Choroid plexus epithelial cell (primary cell): ENCODE data around the gene SRPK2.

GRCh38 chr7:105387628-105388564, 825 bp downstream of the SRPK2 start:
- RRBS, result 2% methylated on average over 32 of the region's 108 CpGs

- RRBS, result 1% methylated on average over 56 of the region's 122 CpGs
Measured at GRCh38 chr7:105388565-105389653, at the start of gene SRPK2. Gene SRPK2, minus strand, starts transcription at chr7:105388921.

DNA sequence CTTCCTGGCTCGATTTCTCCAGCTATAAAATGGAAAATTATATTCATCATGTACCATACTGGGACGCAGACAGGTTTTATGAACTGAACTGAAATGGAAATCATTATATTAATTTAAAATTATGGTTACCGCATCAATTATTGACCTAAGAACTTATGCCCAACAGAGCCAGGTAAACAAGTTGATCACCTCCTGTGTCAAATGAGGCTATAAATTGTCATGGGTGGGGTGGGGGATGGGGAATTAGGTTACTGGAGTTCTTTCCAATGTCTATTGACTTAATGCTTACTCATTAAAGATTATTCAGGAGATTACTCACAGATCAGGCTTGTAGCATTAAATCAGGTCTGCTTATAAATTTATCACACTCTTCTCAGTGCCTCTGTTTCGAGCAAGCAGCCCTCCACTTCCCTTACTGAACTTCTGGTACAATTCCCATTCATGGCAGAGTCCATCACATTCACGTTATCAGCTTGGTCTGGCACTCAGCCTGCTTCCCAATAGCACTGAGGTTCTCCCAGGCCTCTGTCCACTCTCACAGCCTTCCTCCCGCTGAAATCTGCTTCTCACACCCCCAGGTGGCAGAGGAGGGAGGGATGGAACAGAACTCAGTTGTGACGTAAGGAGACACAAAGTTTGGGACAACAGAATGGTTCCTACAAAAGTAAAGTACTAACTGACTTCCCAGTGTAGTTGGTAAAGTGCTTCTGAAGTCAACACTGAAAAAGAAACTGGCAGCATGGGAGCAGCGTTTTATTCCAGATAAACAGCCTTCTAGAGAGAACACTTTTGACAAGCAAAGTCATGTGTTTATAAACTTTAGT, 81.7 kb downstream of the ATXN7L1 start:
- RRBS, result no CpG with 5 or more reads among the region's 8 CpGs

GRCh38 chr7:105894493-105895378, 18.3 kb upstream of the ATXN7L1 start:
- RRBS, result no CpG with 5 or more reads among the region's 7 CpGs

DNA sequence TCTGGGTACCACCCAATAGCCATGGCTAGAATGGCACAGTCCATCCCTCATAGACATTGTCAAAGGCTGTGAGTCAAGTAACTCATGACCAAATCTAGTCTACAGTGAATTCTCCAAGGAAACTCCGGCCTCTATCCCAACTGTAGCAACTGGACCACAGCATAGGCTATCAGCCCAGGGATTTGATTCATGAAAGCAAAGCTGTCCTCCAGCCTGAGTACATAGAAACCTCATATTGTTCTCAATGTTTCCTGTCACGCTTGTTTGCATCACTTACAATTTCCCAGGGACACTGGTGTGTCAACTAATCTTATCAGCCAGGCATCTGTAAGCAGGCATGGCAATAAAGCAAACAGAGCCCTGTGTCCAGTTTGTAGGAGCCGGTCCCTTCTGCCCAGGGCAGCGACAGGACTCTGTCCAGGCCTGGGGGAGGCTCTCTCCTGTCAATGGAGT, 23.0 kb upstream of the CDHR3 start:
- RRBS, result no CpG with 5 or more reads among the region's 4 CpGs

DNA sequence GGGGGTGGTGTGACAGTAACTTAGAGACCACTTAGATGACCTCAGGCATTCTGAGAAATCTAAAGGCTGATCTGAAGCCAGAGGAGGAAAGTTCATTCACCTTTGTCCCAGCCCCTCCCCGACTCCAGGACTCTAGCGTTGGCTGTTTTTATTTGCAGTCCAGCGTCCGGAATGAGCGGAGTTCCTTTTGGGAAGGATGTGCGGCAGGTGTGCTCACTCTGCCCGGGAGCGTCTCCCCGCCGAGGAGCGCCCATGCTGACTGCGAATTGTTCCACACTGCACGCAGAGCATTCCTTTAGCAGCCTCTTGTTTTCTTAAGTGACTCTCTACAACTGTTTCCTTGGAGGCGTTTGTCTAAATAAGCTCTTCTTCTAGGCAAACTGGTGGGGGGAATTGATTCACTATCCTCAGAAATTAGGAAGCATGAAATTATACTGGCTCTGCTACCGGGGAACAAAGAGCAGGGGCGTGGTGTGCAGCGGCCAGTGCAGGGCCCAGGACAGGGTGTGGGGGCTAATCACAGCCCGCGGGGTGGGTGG, 46.3 kb downstream of the SYPL1 start:
- RRBS, result 6% methylated on average over 4 of the region's 19 CpGs

DNA sequence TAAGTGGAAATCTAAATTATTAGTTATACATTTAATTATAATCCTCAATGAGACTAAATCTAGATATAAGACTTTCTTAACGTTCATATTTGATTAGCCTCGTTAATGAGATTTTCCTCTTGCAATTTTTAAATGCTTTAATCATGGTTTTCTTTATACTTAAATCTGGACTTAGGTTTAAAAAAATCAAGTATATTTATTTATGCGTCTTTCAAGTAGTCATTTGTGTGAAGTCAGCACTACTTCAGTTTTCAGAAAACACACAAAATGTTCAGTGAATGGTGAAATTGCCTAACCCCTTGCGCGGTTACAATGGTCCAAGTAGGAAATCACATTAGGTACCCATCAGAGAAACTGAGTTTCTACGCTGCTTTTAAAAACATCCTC, 1.3 kb downstream of the SYPL1 start:
- RRBS, result no CpG with 5 or more reads among the region's 6 CpGs

- RRBS, result no CpG with 5 or more reads among the region's 6 CpGs
Measured at GRCh38 chr7:106111196-106111498, 965 bp downstream of the SYPL1 start.

DNA sequence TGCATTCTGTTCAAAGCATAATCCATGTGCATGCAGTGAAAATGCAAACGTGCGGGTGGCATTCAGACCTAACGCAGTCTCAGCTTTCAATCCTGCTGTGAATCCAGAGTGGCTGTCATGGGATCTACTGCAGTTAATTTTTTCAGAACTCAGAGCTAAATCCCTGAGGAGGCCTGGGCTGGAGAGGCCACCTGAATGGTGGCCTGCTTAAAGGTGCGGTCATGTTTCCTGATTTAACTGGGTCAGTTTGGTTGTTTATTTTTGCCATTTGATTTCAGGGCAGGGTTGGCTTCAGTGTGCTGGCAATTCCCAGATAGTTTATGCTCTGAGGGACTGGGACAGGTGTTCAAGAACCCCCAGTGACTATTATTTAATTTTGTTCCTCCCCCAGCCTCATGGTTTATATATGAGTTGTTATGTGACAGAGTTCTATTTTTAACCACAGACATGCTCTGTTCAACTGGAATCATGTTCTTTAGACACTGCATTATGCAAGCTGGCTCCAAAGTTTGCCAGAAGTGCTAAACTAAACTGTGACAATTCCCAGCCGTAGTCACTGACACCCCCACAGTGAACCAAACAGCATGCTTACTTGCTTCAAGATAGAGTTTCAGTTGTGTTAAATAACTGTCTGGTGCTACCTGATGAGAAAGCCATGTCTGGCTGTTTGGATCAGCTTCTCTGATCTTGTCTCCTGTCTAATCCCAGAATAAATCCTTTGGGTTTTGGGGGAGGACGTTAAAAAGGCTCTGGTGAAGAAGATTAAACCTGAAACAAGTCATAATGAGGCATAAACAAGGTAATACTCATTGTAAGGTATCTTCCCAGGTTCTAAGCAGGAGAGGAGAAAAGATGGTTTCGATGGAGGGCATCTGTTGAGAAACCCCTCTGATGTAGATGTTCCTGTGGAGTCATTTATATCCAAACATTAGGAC, 27.7 kb upstream of the SYPL1 start:
- RRBS, result no CpG with 5 or more reads among the region's 7 CpGs

GRCh38 chr7:106176340-106177186, 64.5 kb upstream of the SYPL1 start:
- RRBS, result no CpG with 5 or more reads among the region's 12 CpGs

GRCh38 chr7:106239368-106239839, 45.4 kb downstream of the NAMPT start:
- RRBS, result no CpG with 5 or more reads among the region's 3 CpGs

DNA sequence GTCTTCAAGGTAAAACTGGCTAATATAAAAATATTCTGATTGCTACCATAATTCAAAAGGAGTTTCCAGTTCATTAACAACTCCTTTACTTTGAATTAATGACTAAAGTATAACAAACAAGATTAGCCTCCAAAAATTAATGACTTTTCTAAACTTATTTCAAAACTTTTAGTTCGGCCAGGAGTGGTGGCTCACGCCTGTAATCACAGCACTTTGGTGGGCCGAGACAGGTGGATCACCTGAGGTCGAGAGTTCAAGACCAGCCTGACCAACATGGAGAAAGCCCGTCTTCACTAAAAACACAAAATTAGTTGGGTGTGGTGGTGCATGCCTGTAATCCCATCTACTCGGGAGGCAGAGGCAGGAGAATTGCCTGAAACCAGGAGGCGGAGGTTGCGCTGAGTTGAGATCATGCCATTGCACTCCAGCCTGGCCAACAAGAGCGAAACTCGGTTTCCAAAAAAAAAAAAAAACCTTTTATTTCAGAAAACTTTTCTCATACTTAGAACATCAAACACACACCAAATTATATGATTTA, 8.3 kb downstream of the NAMPT start:
- RRBS, result no CpG with 5 or more reads among the region's 10 CpGs

- RRBS, result 3% methylated on average over 16 of the region's 76 CpGs
Measured at GRCh38 chr7:106283626-106284738, 801 bp downstream of the NAMPT start.

GRCh38 chr7:106365171-106365886, 80.5 kb upstream of the NAMPT start:
- RRBS, result no CpG with 5 or more reads among the region's 4 CpGs

DNA sequence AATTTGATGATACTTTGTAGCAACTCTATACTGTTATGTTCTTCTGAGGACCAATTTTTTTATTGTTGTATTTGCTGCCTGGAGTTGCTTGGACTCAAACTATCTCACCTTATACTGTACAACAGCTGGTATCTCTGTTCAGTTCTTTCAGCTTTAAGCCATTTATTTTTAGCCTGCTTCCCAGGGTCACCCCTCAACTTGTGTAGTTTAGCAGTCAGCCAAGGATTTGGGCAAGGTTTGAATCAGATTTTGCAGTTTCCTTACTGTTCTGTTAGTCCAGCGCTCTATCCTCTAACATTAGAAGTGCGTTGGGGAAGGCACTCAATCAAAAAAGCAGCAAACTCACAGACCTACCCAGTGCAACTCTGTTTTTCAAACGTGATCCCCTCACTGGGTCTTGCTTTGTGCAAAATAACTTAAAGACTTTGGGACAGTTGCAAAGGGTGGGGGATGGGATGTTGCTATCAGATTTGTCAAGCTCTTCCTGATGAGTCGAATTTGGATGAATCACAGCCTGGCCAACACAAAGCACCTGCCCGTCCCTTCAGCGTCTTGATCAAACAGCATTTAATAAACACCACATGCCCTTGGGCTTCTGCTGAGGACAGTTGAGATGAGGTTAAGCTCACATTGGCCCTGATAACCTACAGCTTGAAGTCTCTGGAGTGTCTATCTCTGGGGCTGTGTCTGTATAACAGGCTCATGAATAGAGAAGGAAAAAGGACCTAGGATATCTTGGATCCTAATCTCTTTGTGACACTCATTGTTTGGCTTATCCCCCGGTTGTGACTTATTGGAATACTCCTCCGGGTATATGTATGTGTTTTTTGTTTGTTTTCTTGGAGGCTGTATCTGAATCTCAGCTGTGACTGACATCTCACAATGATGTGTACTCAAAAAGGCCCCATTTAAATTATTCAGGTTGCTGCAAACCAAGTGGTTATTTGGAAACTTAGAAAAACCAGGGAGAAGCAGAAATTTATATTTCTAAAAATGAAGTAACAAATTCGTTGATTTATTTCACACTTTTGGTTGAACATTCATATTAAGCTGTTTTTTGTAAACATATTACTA, 132.5 kb upstream of the NAMPT start:
- RRBS, result no CpG with 5 or more reads among the region's 9 CpGs

DNA sequence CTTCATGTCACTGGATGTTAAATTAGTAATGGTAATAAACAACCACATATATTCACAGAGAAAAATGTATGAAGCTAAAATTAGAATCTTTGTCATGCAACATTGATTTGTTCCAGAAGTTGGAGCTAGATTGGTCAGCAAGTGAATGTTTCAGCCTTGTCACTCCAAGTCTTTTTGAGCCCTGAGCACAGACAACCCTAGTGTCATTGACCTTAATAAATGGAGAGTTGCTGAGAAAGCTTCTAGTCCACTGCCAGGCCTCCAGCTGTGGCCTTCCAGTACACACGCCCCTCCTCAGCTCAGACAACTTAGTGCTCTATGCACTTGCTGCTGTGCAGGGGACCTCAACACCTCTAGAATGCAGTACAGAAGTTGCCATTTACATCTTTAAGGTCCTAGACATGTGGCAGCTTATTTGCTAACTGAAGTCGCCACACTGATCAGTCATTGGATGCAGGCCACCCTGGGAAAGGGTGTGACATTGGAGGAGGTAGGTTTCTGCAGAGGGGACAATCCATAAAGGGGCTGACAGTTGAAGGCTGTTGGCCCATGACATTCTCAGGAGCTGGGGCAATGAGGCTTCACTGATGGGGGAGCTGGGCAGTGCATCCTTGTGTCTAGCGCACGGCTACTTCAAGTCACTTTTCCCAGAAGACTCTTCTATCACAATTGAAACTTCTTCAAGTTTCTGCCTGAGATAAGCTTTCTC, 175.6 kb downstream of the CCDC71L start:
- RRBS, result no CpG with 5 or more reads among the region's 4 CpGs

DNA sequence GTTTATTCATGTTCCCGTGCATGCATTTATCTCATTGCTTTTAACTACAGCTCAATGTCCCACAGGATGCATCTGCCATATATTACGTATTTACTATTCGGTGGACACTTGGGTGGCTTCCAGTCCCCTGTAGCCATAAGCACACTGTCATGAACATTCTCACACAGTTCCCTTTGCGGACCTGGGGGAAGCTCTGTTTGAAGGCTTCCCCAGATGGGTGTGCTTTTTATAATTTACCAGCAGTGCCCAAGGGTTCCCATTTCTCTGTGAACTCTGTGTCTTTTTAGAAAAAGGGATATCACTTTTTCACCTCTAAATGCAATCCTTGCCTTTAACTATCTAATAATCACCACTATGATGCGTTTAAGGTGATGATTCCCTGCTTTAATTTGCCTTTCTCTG, 122.2 kb downstream of the CCDC71L start:
- RRBS, result no CpG with 5 or more reads among the region's 5 CpGs

DNA sequence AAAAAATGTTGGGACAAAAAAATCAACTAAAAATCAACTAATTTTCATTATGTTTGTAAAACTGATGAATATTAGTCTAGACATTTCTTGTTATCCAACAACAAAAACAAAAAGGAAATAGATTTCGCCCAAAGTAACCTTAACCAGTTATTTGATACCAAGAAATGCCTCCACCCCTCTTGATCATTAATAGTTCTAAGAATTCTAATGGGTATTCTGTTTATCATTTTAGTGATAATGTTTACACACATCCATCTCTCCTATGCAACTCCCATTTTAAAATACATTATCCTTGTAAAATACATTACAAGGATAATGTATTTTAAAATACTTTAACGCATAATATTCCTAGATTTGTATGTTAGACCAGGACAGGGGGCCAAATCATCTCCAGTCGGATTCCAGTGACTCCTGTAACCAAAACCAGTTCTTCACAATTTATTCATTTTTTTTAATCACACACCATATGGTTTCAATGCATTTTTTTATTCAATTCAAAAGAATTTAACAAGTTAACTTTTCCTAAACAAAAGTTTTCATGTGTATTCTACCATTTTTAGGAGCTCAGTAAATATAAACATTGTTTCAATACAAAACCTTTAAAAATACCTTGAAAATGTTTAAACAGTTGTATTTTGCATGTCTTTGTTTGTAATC, 1.9 kb downstream of the CCDC71L start:
- RRBS, result no CpG with 5 or more reads among the region's 3 CpGs

DNA sequence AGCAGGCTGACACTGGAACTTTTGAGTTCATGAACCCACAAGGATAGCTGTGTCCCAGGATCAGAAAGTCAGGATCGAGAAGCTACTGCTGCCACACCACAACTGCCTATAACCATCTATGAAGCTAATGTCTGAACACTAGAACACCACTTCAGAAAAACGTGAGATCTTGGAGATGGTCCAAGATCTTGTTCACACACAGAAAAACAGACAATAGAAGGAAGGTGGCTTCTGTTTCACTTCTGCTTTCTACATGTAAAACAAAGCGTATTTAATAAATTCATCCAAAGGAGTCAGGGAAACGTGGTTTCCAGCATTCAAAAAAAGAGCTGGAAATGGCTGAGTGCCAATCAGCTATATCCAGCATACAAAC, 70.2 kb upstream of the CCDC71L start:
- RRBS, result no CpG with 5 or more reads among the region's 4 CpGs